Fibroblast of villous mesenchyme (primary cell): ENCODE data around the genes RBM42, U2AF1L4 and KIRREL2.

DNA sequence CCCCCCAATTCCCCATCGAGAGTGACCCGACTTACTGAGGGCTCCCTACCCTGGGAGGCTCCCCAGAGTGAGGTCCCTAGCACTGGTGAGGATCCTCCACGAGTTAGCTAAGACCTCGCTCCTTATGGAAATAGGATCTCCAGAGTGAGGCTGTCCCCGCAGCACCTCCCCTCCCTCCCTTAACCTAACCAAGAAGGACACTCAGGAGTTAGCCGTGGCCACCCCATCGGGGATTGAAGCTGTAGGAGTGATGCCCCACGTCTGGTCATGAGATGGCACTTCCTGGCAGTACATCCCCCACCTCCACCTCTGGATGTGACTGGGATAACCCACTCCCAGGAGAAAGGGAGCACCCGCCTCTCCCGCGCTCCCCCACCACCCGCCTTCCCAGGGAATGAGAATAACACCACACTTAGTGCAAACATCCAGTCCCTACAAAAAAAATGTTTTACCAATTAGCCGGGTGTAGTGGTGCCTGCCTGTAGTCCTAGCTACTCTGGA is 496 bp downstream of the HAUS5 start:
- CAGE, long polyA plus RNA: no peak

DNA sequence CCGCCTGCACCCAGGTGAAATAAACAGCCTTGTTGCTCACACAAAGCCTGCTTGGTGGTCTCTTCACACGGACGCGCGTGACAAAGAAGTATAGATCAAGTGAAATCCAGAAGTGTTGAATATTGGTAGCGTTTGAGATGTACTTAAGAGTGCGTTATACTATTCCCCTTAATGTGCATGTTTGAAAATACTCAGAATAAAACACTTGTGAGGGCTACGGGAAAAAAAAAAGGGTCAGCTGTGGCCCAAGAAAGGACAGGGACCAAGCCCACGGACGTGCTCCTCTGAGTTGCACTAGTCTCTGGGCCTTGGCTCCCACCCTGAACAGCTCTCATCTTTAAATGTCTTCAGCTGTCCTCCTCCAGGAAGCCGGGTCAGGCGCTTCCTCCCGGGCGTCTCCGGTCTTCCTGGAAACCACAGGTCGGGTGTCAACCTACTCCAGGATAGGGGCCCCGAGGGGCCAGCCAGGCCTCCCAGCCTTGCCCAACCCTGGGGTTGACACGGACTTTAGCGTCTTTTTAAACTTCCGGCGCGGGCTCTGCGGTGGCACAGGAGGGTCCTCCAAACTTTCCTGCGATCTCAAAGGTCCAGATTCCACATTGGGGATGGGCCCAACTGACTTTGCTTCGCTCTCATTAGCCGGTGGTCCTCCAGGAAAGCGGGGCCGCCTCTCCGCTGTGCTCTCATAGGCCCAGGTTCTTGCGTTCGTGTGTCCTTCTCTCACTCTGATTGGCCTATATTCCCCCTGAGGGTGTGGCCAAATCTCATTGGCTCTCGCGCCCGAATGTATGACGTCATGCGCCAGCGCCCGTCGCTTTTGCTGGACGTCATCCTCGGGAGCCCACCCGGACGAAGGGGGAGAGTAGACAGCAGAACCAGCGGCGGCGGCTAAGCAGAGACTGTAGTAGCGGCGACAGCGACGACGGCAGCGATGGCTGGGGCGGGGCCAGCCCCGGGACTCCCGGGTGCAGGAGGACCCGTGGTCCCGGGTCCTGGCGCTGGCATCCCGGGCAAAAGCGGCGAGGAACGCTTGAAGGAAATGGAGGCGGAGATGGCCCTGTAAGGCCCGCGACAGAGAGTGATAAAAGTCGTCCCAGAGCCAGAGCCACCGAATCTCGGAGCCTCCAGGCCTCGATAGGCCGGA is at the start of gene RBM42:
Gene RBM42, plus strand, starts transcription at position 814 of the 1,144 bp plus-strand sequence.
- CAGE, long polyA plus RNA: start-site peak on the plus strand centred at position 843 of the sequence, 61 bp wide, 2,316 and 2,978 reads in 2 replicates

GRCh38 chr19:35715795-35716408 is 1.9 kb upstream of the KMT2B start:
- CAGE, long polyA plus RNA: no peak

- CAGE, long polyA plus RNA: no peak
Measured at GRCh38 chr19:35716409-35717376, 1.1 kb upstream of the KMT2B start.

DNA sequence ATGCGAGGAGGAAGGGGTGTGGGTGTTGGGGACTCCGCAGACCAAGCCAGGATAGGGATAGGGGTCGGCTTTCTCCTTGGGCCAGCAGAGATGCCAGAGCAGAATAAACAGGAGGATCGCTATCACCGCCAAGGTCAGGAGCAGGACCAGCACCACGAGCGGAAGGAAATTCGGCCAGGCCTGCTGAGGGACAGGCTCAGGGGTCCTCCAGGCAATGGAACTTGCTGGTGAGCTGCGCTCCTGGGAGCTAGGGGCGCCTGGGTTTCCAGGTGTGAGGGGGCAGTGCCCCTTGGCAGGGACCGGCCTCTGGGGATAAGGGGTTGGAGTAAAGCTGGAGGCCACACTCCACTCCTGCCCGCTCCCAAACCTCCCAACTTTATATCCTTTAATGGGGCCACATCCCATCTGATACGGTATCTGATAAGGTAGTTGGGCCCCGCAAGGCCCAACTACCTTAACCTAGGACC is 2.4 kb downstream of the IGFLR1 start:
- CAGE, long polyA plus RNA: no peak

- CAGE, long polyA plus RNA: start-site peak on the minus strand at chr19:35740480-35740579, 127 and 237 reads in 2 replicates; start-site peak on the minus strand at chr19:35741025-35741111, 17 and 16 reads in 2 replicates
Measured at GRCh38 chr19:35740250-35741436, 1.6 kb downstream of the IGFLR1 start.

DNA sequence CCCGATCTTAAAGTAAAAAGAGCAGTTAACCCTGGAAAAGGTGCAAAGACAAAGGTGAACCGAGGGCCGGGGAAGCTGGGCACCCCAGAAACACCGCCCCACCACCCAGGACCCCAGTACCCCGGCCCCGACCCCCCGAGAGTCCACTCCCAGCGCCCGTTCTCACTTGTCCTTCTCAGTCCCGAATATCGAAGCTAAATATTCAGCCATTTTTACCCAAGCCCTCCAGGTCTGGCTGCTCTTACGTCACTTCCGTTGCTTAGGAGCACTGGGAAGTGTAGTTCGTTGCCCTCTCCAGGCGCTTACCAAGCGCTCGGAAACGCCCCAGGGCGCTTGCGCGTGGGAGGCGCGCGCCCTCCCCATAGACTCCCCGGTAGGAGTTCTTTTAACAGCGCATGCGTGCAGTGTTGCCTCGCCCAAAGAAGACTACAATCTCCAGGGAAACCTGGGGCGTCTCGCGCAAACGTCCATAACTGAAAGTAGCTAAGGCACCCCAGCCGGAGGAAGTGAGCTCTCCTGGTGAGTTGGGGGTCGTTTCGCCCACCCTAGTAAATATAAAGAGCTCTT is at the start of gene U2AF1L4:
Gene U2AF1L4, minus strand, starts transcription at position 237 of the 567 bp plus-strand sequence.
- CAGE, long polyA plus RNA: start-site peak on the minus strand centred at position 235 of the sequence, 90 bp wide, 27 and 59 reads in 2 replicates; start-site peak on the plus strand centred at position 440 of the sequence, 75 bp wide, 97 and 110 reads in 2 replicates

GRCh38 chr19:35746560-35747089 is 1.2 kb downstream of the PSENEN start:
- CAGE, long polyA plus RNA: no peak

- CAGE, long polyA plus RNA: no peak
Measured at GRCh38 chr19:35754383-35754924, 2.4 kb downstream of the HSPB6 start.

GRCh38 chr19:35767095-35768290 is 7.9 kb upstream of the ARHGAP33 start:
- CAGE, long polyA plus RNA: no peak

DNA sequence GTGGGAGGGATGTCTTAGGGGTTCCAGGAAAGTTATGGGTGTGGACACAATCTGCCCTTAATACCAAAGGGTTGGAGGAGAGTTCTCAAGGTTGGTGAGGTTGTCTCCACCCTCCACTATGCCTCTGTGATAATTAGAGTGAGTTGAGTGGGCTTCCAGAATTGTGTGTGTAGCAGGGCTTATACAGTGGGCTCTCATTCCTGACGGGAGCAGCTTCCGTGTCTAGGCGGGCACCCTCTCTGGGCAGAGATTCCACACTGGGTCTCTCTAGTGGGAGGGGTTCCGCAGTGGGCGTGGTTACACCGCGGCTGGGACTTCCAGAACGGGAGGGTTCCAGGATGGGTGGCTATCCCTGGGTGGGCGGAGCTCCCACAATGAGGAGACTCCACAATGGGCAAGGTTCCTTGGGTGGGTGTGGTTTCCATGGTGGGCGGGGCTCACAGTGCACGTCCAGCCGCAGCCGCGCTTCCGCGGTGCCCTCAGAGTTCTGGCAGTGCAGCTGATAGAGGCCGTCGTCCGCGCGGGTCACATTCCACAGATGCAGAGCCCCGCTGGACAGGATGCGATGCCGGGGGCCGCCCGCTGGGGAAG is 8.5 kb downstream of the NPHS1 start:
- CAGE, long polyA plus RNA: no peak

DNA sequence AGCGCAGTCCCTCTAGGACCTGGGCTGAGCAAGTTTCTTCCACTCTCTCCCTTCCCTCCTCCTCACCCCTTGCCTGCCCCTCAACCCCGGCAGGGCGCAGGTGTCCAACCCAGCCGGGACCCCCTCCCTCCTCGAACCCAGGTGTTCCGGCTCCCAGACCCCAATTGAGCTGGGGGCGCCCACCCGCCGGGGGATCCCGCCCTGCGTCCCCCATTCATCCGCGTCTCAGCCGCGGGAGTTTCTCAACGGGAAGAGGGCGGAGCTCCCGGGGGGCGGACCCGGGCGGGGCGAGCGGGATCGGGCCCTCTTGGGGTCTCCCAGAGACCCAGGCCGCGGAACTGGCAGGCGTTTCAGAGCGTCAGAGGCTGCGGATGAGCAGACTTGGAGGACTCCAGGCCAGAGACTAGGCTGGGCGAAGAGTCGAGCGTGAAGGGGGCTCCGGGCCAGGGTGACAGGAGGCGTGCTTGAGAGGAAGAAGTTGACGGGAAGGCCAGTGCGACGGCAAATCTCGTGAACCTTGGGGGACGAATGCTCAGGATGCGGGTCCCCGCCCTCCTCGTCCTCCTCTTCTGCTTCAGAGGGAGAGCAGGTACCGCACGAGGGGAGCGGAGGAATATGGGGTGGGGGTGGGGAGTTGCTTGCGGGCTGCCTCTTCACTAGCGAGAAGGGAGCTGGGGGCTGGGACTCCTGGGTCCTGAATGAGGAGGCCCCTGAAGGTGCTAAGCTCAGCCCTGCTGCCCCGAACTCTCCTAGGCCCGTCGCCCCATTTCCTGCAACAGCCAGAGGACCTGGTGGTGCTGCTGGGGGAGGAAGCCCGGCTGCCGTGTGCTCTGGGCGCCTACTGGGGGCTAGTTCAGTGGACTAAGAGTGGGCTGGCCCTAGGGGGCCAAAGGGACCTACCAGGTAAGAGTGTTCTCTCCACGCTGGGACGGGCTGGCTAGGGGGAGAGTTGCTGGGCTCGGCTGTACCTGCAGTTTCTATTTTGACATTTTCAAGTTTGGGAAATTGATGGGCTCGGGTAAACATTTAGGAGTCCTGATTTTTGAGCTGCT is at the start of gene KIRREL2:
Gene KIRREL2, plus strand, starts transcription at position 320 of the 1,052 bp plus-strand sequence.
- CAGE, long polyA plus RNA: no peak

GRCh38 chr19:35869086-35869682 is 810 bp downstream of the APLP1 start:
- CAGE, long polyA plus RNA: no peak

DNA sequence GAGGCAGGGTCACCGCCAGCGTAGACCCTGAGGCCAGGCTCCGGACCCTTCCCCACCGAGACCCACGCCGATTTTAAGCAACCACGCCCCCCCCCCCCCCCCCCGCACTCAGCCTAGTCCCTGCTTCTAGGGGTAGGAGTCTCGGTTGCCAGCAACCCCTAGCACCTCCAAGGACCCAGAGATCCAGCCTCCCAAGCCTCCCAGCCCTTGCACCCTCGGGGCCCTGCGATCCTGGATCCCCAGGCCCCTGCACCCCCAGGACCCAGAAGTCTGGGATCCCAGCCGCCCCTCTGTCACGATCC is 2.4 kb upstream of the HCST start:
- CAGE, long polyA plus RNA: no peak

GRCh38 chr19:36100970-36101378 is 10.0 kb upstream of the OVOL3 start:
- CAGE, long polyA plus RNA: no peak

GRCh38 chr19:36113913-36114677 is 580 bp downstream of the POLR2I start:
- CAGE, long polyA plus RNA: no peak

DNA sequence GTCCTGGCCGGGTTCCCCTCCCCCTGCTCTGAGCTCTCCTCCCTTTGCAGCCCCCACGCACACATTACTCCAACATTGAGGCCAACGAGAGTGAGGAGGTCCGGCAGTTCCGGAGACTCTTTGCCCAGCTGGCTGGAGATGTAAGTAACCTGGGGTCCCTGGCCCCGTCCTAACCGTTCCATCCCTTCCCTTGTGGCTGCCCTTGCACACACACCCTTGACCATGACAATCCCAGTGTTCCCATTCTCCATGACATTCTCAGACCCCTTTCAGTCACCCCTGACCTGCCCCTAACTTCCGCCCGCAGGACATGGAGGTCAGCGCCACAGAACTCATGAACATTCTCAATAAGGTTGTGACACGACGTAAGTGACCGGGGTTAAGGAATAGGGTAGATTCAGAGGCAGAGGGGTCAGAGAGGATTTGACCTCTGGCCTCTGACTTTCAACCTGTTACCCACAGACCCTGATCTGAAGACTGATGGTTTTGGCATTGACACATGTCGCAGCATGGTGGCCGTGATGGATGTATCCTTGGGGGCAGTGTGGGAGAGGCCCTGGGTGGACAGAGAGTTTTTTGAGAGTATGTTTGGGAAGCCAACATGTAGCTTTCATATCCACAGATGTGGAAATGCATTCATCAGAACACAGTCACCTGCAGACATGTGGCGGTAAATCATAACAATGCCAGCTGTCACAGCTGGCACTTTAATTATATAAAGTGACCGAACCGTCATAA is 2.9 kb downstream of the CAPNS1 start:
- CAGE, long polyA plus RNA: no peak

DNA sequence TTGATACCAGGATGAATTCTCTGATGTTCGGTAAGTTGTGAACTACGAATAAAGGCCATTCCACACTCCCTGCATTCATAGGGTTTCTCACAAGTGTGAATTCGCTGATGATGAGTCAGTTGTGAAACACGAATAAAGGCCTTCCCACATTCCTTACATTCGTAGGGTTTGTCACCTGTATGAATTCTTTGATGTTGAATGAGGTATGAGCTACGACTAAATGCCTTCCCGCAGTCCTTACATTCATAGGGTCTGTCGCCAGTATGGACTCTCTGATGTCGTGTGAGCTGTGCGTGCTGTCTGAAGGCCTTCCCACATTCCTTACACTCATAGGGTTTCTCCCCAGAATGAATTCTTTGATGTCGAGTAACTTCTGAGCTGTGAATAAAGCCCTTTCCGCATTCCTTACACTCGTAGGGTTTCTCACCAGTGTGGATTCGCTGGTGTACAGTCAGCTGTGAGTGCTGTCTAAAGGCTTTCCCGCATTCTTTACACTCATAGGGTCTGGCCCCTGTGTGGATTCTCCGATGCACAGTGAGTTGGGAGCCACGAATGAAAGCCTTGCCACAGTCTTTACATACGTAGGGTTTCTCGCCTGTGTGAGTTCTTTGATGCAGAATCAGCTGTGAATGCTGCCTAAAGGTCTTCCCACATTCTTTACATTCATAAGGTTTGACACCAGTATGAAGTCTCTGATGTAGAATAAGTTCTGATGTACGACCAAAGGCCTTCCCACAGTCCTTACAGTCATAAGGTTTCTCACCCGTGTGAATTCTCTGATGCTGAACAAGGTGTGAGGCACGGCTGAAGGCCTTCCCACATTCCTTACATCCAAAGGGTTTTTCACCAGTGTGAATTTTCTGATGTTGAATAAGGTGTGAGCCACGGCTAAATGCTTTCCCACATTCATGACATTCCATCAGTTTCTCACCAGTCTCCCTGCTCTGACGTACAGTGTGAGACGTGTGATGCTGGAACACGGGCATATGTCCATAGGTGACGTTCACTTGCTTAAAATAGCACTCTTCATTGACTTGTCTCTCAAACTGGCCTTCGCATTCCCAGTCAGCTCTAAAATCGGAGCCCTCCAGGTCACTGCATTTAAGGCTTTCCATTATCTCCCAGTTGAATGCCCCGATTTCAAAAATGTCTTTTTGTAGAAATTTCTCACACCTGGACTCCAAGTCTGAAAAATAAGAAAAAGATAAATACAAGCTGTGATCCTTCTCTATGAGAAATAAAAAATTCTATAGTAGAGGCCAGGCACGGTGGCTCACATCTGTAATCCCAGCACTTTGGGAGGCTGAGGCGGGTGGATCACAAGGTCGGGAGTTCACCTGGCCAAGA is 30.8 kb upstream of the COX7A1 start:
- CAGE, long polyA plus RNA: no peak

GRCh38 chr19:36266401-36266991 is 51.6 kb downstream of the ZNF146 start:
- CAGE, long polyA plus RNA: no peak

DNA sequence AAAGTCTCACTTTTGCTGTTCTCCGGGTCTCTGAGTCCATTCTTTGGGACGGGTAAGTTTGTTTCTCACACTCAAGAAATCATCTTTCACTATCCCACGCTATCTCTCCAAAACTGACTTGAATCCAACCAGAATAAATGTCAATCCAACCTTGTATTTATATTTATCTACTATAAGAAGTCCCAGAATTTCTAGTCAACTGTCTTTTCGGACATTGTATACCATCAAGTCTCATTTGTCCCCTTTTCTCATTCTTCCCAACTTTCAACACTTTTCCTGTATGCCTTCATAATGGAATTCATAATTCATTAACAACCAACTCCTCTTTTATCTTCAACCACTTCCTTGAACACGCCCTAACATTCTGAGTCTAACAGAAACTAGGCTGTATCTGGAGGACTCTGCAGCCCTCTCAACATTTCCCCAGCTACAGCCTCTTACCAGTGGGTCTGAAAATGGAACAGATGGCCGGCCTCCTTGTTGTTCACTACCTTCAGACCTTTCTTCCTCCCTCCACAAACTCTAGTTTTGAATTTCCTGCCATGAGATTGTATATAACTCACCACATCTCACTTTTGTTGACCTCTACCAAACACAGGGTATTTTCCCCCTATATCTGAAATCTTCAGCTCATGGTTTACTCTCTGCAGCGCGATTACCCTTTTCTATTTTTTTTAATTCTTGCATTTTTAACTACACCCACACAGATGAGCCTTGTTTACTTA is 1.1 kb downstream of the ZNF790 start:
- CAGE, long polyA plus RNA: no peak